SEM (cell line): ENCODE data around the gene SLC7A4.

DNA sequence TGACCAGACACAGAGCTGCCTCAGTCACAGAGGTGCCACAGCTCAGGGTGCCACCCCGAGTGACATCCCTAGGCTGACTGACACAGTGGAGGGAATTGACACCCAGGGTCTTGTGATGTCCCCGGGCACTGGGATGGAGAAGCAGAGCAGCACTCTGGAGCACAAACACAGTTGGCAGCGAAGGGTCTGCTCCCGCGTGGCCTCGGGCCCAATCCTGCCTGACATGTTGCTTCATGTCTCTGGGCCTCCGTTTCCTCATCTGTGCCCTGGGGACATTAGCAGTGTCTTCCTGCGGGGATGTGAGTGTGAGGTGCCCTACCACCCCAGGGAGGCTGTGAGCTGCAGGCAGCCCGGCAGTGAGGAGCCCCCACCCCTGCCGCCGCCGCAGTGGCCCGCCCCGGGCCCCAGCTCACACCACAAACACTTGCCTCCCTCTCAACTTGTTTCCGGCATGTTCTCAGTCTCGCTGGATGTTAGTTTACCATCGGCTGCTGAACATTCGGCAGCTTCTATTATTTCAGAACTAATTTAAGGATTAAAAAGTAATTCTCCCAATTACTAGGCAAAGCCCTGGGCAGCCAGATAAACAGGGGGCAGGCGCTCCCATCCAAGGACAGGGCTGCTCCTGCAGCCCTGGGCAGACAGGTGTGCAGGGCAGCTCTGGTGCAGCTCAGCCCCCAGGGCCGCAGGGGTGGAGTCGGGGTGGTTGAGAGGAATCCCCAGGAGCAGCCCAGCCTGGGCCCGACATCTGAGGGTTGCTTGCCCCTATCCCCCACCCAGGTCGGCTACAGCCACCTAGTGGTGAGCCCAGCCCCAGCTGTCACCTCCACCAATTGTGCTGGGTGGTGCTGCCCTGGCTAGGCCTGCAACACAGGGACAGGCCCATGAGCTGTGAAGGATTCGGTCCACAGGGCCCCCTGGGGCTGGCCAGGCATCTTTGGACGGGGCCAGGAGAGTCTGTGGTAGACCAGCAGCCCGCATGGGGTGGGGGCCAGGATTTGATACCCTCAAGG, 29.9 kb downstream of the RTN4R start:
- PRO-cap: bidirectional peak, plus-strand start at position 460 of the sequence, minus-strand start at position 241 of the sequence; bidirectional peak, plus-strand start at position 832 of the sequence, minus-strand start at position 761 of the sequence

- PRO-cap: no peak
Observed at GRCh38 chr22:20299363-20300203, 20.3 kb downstream of the DGCR6L start.

DNA sequence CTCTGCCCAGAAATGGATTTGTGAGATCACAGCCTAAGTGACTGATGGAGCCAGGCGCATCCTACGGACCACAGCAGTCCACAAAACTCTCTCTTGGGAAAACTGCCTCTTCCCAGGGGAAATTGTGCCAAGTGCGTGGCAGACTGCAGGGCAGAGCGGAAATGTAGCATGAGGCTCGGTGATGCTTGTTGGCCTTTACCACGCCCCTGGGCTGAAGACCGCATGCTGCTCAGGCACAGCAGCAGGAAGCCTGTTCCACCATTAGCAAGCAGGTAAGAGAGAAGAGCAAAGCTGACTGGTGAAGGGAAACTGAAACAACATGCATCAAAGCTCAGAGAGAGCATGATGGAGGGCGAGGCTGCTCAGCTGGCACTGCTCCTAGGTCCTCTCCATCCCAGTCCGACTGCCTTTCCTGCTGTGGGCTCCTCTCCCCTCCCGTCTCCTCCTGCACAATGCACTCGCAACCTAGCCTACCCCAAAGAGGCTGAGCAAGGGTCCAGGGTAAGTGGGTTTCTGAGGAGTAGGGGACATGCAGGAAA, 26.6 kb upstream of the SCARF2 start:
- PRO-cap: no peak

- PRO-cap: no peak
Observed at GRCh38 chr22:20532438-20533200, 25.2 kb downstream of the MED15 start.

DNA sequence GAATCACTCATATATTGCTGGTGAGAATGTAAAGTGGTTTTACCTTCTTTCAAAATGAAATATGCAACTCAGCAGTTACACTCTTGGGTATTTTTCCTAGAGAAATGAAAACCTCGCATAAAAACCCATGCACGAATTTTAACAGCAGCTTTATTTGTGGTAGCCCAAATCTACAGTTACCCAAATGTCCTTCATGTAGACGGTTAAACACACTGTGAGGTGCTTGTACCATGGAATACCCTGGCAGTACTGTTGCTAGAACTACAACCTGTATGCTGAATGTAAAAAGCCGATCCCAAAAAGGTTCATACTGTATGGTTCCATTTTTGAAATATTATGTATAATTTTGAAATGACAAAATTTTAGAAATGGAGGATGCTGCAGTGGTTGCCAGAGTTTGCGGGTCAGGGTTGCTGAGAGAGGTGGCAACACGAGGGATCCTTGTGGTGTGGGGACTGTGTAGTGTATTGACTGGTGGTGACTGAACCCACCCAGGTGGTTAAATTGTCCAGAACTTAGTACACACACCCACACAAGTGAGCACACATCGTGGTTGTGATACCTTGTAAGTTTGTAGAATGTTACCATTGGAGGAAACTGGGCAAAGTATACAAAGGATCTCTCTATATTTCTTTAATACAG, 55.8 kb downstream of the MED15 start:
- PRO-cap: no peak

- PRO-cap: no peak
Observed at GRCh38 chr22:20587953-20588535, 80.6 kb downstream of the MED15 start.

GRCh38 chr22:20605978-20606312, 98.5 kb downstream of the MED15 start:
- PRO-cap: no peak

DNA sequence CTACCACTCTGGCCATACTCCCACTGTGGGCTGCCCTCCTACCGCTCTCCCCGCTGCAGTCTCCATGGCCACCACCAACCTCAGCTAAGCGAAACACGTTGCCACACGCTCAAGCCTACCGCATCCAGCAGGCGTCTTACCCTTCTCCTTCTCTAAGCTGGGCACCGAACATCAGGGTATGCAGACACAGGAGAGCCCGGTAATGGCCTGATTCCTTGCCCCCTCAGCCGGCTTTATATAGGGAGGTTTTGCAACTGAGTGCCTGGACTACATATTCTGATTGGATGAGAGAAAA, 117.2 kb upstream of the SERPIND1 start:
- PRO-cap: no peak

DNA sequence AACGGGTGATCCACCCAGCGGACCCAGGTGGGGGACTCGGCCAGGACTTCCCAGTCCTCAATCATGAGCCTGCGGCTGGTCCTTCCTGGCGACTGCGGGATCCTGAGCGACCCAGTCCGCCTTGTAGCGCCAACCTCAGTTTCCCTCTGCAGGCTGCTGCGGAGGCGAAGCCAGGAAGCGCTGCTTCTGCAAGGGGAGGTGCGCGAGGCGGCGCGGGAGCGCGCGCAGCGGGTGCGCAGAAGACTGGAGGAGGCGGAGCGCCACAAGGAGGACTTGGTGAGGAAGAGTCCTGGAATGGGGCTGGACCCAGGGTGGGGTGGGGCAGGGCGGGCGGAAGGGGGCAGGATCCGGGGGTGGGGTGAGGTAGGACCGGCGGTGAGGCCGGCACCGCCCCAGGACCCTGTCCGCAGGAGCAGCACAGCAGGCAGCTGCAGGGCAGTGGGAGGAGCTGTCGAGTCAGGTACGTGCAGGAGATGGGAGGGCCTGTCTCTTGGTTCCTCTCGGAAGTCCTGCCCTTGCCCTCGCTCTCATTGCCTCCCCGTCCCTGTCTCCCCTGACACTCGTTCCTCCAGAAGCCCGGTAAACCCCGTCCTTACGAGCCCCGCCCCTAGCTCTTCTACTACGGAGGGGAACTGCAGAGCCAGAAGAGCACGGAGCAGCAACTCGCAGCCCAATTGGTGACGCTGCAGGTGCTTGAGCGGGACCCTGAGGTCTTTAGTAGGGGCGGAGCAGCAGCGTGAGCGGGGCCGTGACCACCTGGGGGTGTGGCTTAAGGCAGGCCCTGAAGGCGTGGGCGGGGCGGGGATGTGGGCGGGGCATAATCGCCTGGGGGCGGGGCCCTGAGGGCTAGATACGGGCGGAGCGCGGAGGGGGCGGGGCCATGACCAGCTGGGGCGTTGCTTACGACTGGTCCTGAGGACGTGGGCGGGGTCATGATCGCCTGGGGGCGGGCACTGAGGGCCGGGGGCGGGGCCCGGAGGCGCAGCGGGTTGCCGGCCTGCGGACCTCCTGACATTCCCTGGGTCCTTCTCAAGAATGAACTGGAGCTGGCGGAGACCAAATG, 71.1 kb upstream of the SERPIND1 start:
- PRO-cap: bidirectional peak, plus-strand start at position 506 of the sequence, minus-strand start at position 190 of the sequence; bidirectional peak, plus-strand start at position 530 of the sequence, minus-strand start at position 555 of the sequence; unidirectional peak, minus-strand start at position 679 of the sequence

DNA sequence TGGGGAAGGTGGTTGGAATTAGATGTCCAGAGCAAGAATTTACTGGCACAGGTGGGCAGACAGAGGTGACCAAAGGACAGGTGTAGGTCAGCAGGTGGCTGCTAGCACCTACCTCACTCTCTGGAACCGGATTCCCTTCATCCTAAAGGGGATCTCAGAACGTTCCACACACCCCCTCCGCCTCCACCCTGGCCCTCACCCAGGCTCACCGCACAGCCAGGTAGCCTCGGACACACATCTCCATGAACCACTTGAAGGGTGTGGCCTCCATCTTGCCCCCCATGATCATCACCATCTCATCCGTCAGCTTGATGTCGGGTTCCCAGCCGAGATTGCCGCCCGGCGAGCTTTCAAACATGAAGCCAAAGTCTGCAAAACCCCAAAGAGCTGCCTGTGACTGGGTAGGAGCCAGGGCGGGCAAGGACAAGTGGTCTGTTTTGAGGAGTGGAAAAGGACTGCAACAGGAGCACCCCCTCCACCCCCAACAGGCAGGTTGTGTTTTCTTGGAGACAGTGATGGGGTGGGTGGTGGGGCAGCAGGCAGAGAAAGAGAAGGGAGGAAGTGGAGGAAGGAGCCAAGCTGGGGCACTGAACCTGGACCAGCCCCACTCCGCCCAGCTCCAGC, 63.3 kb upstream of the SERPIND1 start:
- PRO-cap: no peak

GRCh38 chr22:20729095-20730029, 44.6 kb upstream of the SERPIND1 start:
- PRO-cap: no peak

DNA sequence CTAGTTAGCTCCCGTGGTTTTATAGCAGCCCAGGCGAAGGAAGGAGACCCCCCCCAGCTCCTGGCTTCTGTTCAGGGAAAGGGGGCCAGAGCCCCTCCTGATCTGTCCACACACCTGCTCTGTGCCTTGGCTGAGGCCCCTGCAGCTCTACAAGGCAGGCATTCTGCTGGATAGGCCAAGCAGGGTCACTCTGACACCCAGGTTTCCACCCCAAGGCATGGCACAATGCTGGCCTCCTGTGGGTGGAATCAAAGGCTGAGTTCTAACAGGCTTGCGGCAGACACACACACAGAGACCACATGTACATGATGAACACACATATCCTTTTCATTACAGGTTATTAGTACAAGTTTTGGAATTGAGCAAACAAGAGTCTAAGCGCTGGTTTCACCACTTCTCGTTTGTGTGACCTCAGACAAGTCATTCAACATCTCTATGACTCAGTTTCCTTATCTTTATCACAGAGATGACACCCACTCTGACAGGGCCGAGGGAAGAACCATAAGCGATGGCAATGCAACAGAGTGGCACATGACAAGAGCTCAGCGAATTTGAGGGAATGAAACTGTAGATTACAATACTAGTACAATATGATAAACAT, 7.6 kb downstream of the SERPIND1 start:
- PRO-cap: no peak

DNA sequence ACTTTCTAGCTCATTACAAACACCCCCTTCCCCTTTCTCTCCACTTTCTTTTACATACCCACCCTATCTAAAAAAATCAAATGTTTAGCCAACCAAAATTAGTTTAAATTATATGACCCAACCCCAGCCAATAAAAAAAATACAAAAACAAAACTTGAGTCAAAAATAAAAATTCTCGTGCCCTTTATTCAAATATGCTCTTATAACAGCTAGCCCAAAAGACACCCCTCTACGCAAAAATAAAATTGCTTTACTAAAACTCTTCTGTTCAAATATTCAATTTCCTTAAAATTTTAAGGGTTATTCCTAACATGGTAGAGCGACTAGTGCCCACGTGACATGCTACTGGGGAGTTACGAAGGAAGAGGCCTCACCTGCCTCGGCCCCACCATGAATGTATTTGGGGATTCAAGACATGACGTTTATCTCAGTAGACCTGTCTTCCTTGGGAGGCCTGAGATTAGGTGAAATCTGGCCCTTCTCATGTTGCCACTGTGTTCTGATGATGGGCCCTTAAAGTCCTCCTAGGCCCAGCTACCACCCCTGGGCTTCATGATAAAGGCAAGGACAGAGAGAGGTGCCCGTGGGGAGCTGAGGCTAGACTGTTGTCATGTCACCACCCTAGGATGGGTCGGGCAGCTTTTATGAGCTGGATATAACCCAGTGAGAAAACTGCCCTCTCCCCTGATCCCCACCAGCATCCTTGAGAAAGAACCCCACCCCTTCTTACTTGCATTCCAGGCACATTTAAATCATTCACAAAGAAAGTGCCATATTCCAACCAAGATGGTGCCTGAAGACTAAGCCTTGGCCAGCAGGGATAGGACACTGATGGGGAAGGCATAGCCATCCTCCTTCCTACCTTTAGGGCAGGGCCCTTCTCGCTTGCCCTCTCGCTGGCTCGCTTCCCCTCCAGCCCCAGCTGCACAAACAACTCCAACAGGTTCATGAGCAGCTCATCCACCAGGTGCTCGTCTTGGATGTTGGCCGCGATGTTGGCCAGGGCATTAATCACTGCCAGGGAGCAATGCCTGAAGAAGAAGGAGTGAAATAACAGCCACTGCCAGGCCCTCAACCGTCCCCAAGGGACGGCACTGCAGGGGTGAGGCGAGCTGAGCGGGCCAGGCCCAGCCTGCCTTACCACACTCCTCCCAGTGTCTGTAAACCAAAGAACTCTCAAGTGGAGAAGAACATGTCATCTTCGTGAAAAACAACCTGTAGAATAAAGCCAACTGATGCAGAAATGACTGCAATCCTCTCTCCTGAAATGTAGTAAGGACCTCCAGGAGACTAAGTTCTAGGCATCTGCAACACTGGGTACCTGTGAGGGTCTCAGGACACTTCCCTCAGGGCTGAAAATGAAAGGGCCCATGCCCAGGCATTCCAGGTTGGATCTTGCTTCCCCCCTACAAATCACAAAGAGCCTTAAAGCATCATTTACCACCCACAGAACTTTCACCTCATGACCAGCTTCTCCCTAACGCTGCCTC, 21.9 kb downstream of the SERPIND1 start:
- PRO-cap: no peak

- PRO-cap: no peak
Observed at GRCh38 chr22:20812920-20813749, 39.2 kb downstream of the SERPIND1 start.

DNA sequence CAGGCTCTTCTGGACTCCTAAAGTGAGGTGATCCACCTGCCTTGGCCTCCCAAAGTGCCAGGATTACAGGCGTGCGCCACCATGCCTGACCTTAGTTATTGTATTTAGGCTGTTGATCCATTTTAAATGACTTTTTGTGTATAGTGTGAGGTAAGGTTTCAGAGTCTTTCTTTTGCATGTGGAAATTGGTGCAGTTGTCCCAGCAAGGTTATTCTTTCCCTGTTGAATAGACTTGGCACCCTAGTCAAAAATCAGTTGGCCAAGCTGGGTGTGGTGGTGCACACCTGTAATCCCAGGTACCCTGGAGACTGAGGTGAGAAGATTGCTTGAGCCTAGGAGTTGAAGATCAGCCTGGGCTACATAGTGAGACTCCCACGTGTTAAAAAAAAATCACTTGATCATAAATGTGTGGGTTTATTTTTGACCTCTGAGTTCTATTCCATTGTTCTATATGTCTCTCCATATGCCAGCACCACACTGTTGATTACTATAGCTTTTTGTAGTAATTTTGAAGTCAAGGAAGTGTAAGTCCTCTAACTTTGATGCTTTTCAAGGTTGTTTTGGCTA, 23.5 kb upstream of the AIFM3 start:
- PRO-cap: no peak

GRCh38 chr22:20948297-20949035, 18.6 kb upstream of the AIFM3 start:
- PRO-cap: no peak

DNA sequence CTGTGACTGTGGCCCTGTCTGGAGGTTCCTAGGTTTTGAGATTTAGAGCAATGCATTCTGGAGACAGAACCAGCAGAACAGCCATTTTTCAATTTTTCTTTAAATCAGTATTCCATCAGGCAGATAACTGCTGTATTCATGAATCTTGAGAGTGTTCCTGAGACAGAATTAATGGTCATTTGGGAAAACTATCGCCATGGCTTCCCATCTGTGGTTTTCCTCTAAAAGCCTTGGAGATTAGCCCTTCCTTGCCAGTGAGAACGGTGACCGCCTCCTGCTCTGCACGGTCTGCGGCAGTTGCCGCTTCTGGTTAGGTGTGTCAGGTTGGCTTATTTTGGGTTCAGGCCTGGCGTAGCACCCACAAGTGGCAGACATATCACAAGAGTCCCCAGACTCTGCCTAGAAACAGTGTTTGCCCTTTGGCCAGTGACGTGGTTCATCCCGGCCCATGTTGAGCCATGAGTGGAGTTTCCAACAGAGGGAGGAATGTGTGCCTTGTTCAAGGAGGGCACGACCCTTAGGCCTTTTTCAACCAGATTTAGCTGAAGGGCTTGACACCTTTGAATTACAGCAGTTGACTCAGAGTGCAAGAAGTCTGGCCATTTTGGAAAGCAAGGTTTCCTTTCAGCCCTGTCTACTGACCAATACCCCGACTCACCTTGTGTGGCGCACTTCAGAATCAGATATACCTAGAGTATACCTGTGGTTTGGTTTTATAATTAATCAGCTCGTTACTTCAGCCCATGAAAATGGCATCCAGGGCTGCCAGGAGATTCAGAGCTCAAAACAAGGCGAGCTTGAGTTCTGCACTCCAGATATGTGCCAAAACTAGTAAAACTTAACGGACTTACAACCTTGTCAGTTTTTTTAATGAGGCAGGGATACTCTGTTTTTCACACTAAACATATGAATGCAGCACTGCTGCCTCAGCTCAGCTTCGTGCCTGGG, 15.1 kb upstream of the AIFM3 start:
- PRO-cap: no peak

DNA sequence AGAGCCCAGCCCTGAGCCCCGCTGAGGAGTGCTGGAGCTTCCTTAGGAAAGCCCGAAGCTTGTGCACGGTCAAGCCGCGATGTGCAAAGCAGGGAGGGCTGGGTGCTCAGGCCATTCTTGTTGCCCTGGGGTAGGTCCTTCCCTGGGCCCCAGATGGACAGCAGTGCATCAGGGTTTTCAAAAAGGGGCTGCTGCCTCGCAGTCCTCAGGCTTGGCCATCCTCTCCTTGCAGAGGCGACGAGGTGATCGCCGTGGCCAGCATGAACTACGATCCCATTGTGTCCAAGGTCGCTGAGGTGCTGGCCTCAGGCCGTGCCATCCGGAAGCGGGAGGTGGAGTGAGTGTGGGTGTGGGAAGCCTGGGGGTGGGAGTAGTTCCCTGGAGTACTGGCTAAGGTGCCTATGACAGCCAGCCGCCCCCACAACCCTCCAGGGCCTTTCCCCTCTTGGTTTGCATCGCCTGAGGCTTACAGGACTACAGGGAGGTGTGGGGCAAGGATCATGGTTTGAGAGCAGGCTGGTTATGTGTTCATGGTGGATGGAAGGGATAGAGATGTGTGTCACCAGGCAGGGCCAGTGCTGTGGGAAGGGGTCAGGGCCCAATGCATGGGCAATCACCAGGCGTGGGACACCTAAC, 2.2 kb upstream of the LZTR1 start:
- PRO-cap: no peak

GRCh38 chr22:21032429-21032960, at the start of gene SLC7A4:
Gene SLC7A4, minus strand, starts transcription at chr22:21032561.
- PRO-cap: no peak

- PRO-cap: no peak
Observed at GRCh38 chr22:21622438-21623076, 7.3 kb downstream of the YDJC start.